ENCODE data around the gene GALR3.

GRCh38 chr22:37636296-37637162 is 2.9 kb upstream of the SH3BP1 start:
- PRO-cap = no peak

DNA sequence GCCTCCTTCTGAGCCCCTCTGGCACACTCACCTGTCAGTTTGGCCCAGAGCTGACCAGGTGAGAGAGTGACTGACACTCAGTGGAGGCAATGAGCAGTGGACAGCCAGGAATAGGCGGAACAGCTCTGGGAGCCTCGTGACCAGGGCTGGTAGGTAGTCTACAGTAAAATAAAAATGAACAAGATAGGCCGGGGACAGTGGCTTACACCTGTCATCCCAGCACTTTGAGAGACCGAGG is 4.0 kb upstream of the PDXP start:
- PRO-cap = no peak

DNA sequence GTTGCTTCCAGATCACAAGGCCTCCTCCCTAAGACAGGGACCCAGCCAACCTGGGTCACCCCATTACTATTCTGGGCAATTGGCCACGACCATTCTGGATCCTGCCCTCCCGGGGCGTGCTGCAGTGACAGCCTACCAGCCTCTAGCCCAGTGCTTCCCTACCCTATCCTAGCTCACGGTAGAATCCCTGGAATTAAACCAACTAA is 823 bp upstream of the PDXP start:
- PRO-cap = unidirectional peak, minus-strand start at position 105 of the sequence

GRCh38 chr22:37659535-37660061 is 1.1 kb downstream of the PDXP start:
- PRO-cap = no peak

DNA sequence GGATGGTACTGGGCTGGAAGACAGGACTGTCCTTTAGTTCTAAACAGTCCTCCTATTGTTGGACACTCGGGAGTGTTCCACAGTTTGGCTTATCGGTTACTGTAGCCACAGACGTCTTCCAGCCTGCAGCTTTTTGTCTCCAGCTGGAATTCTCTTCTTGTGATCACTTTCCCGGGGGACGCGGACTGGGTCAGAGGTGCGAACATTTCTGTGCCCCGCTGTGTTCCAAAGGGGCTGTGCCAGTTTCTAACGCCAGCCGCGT is 6.2 kb downstream of the PDXP start:
- PRO-cap = no peak

DNA sequence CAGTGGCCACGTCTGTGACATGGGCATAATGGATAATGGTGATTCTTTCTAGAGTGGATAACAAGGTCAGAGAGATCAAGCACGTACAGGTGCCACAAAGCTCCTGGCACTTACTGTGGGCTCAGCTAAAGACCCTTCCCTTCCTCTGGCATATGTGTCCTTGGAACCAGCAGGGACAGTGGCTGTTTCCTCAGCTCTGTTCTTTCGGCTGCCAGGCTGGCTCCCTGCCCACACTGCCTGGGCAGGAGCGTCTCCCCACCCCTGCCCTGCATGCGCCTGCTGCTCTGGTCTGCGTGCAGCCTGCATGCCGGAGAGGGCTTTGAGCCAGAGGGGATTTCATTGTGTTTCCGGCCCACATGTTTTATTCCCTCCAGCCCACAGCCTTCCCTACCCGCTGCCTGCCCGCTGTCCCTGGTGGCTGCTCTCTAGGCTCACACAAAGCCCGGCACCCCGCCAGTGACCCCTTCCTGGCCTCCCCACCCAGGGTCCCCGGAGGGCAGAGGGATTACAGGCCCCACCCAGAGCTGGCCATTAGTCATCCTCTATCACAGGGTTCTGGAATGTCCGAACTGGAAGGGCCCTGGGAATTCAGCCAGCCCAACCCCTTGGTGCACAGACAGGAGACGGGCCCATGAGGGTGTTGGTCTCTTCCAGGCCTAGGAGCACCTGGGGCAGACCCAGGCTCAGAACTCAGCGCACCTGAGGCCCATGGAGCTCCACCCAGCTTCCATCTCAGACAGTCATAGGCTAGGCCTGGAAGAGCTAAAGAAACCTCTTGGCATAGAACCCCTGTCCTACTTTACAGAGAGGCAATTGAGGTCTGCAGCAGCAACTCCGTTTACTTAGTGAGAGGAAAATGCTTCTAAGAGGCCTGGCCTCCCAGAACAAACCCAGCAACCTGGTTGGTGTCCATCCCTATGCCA is 52.5 kb upstream of the H1-0 start:
- PRO-cap = no peak

DNA sequence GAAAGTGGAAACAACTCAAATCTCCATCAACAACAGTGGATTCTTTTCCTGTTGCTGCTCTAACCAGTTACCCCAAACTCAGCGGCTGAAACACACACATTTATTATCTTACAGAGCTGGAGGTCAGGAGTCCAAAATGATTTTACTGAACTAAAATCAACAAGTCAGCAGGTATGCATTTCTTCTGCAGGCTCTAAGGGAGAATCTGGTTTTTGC is 9.0 kb upstream of the H1-0 start:
- PRO-cap = no peak

- PRO-cap = no peak
Observed at GRCh38 chr22:37806063-37806800, 1.2 kb downstream of the H1-0 start.

DNA sequence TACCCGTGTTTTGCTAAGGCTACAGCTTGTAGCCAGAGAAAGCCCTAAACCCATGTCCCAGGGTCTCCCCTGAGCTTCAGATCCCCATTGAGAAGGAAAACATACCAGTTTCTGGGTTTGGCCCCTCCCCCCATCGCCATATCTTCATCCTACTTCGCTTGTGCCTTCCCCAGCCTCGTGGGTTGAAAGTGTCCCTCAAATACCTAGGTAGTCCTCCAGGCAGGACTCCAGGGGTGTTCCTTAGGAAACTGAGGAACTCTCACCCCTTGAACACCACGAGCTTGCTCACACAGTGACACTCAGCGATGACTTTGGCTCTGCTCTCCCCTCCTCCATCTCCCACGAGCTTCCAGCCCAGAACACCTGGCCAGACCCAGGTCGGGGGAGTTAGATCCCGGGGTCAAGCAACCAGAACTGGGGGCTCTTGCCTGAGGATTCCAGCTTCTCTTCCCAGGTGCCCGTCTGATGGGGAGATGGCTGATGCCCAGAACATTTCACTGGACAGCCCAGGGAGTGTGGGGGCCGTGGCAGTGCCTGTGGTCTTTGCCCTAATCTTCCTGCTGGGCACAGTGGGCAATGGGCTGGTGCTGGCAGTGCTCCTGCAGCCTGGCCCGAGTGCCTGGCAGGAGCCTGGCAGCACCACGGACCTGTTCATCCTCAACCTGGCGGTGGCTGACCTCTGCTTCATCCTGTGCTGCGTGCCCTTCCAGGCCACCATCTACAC is at the start of gene GALR3:
TSS of gene GALR3 (plus strand) at position 449 of the 724 bp plus-strand sequence.
- PRO-cap = no peak

GRCh38 chr22:37832445-37833280 is 9.5 kb downstream of the GALR3 start:
- PRO-cap = no peak

GRCh38 chr22:37894962-37895757 is 10.9 kb upstream of the MICALL1 start:
- PRO-cap = bidirectional peak, plus-strand start at chr22:37895281, minus-strand start at chr22:37895066

DNA sequence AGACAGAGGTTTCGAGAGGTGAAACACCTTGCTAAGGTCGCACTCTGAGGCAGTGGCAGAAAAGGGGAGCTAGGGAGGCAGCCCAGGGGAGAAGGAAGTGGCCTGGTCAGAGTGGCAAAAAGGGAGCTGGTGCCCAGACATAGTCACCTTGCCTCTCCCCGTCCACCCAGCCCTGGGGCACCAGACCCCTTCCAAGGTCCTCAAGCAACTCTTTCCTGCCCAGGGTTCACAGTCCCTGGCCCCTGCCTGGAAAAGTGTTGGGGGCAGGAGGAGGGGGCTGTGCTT is 4.3 kb downstream of the MICALL1 start:
- PRO-cap = no peak

DNA sequence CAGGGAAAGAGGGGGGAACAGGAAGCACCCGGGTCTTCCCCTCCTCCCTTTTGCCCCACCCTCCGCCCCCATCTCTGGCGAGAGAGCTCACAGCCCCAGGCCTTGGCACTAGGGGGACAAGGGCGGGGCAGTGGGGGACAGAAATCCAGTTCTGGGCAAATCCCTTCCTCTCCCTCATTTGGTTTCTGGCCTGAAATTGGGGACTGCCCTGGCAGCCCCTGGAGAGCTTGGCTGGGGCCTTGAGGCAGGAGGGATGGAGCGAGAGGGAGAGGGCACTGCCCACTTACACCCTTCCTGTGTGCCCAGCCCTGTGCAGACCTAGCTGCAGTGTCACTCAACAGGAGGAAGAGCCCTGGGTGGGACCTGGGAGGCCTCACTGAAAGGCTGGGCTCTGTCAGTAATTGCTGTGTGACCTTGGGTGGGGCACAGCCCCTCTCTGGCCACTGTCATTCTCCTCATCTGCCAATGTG is 12.0 kb upstream of the SOX10 start:
- PRO-cap = no peak

- PRO-cap = no peak
Observed at GRCh38 chr22:38016480-38017047, 32.2 kb upstream of the SOX10 start.

GRCh38 chr22:38039411-38039847 is 17.8 kb upstream of the PICK1 start:
- PRO-cap = no peak

- PRO-cap = bidirectional peak, plus-strand start at chr22:38181291, minus-strand start at chr22:38181352
Observed at GRCh38 chr22:38180711-38181562, 693 bp downstream of the PLA2G6 start.

- PRO-cap = no peak
Observed at GRCh38 chr22:38214130-38214322, 12.2 kb downstream of the MAFF start.

GRCh38 chr22:38222654-38223231 is 20.9 kb downstream of the MAFF start:
- PRO-cap = no peak

GRCh38 chr22:38271820-38272877 is 661 bp downstream of the TMEM184B start:
- PRO-cap = no peak

DNA sequence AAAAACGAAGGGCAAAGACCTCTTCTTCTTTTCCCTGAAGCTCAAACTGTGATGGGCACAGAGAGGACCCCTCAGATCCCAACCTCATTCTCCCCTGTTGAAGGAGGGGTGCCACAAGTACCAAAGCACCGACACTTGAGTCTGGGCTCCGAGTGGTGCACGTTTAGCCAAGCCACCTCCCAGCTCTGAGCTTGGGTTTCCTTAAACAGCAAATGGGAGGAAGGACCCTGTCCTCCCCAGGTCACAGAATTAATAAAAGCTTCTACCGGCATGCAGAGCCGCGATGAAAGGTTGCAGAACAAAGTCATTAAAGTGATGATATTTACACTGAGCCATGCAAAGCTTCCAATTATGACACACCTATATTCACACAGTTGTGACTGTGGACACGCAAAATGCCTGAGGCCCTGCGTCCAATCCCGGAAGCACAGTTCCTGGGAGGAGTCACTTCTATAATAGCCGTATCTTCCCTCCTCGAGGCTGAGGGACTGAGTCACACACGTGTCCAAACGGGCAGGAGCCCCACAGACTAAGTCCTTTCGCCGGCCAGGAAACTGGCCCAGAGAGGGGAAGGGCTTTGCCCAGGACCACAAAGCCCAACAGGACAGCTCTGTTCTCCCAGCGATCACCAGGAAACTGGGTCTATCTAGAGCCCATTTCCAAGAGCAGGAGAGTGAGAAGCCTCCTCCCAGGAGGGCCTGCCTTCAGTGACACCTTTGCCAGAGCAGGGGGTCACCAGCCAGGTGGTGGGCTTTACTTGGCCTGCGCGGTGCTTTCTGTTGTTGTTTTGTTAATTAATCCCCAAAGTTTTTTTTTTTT is 977 bp upstream of the CSNK1E start:
- PRO-cap = no peak

All from endothelial cell (in vitro differentiated cells).